Mammary microvascular endothelial cell (primary cell): ENCODE results near the gene PRAC1.

- RAMPAGE, long total RNA, result no peak
Observed at GRCh38 chr17:48059260-48059977, 11.3 kb downstream of the NFE2L1 start.

GRCh38 chr17:48108523-48108982, 987 bp downstream of the SNX11 start:
- RAMPAGE, long total RNA, result no peak

DNA sequence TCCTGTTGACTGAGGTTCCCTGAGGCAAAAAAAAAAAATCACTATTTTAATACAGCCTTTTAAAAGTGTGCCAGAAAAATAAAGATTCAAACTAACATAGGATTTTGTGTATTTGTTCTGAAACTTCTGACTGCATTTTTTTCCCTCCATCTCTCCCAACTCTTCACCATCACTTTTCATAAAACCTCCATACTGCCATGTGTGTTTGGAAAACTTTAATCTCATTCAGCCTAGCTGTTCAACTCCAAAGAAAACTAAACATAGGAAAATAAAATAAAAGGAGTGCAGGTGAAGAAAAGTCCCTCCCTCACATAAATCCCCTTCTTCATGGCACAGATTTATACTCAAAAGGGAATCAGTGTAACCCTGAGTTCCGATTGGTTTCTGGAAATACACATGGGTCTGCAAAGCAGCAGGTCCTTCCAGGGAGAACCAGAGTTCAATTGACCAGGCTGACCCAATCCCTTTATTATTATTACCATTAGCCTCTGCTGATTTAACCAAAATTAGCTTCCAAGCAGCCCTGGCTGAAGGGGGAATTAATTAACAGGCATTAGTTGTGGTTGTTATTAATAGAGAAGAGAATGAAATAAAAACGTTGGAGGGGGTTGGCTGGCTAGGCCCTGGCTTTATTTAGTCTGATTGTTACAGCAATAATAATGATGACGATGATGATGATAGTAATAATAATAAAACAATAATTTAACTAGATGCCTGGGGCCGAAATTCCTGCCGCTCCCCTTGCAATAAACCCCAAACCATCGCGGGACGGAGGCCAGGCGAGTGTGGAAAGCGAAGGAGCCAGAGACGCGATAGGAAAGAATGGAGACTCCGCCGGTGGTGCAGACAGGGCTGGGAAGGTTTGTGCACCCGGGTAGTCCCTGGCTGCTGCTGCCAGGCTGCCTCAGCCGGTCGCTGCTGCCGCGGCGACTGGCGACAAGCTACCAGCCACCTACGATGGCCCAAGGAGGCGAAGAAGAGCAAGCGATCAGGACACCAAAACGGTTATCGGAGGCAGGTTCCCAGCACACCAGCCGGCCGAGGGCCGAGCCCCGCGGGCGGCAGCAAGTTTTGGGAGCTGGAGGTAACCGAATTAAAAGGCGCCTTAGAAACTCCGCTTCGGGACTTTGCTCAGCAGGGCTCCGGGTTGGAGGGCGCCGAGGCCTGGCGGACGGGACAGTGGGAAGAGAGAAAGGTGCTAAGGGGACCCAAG, 9.2 kb upstream of the HOXB2 start:
- RAMPAGE, long total RNA, result no peak

GRCh38 chr17:48596996-48597585, 3.5 kb upstream of the HOXB5 start:
- RAMPAGE, long total RNA, result no peak

DNA sequence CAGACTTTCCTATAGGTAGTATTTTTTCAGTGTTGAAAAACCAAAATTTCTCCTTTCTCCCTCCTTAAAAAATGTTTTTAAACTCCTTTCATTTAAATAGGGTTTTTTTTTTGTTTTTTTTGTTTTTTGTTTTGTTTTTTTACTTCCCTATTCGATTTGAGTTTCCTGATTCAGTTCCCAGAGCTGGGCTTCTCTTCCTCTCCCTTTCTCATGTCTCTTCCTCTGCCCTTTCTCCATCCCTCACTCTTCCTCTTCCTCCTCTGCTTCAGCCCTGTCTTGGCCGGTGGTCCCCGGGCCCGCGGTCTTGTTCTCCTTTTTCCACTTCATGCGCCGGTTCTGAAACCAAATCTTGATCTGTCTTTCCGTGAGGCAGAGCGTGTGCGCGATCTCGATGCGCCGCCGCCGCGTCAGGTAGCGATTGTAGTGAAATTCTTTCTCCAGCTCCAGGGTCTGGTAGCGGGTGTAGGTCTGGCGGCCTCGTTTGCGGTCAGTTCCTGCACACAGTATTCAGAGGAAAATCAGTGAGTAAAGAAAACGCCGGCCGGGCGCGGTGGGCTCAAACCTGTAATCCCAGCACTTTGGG, 2.9 kb upstream of the HOXB6 start:
- RAMPAGE, long total RNA, result no peak

DNA sequence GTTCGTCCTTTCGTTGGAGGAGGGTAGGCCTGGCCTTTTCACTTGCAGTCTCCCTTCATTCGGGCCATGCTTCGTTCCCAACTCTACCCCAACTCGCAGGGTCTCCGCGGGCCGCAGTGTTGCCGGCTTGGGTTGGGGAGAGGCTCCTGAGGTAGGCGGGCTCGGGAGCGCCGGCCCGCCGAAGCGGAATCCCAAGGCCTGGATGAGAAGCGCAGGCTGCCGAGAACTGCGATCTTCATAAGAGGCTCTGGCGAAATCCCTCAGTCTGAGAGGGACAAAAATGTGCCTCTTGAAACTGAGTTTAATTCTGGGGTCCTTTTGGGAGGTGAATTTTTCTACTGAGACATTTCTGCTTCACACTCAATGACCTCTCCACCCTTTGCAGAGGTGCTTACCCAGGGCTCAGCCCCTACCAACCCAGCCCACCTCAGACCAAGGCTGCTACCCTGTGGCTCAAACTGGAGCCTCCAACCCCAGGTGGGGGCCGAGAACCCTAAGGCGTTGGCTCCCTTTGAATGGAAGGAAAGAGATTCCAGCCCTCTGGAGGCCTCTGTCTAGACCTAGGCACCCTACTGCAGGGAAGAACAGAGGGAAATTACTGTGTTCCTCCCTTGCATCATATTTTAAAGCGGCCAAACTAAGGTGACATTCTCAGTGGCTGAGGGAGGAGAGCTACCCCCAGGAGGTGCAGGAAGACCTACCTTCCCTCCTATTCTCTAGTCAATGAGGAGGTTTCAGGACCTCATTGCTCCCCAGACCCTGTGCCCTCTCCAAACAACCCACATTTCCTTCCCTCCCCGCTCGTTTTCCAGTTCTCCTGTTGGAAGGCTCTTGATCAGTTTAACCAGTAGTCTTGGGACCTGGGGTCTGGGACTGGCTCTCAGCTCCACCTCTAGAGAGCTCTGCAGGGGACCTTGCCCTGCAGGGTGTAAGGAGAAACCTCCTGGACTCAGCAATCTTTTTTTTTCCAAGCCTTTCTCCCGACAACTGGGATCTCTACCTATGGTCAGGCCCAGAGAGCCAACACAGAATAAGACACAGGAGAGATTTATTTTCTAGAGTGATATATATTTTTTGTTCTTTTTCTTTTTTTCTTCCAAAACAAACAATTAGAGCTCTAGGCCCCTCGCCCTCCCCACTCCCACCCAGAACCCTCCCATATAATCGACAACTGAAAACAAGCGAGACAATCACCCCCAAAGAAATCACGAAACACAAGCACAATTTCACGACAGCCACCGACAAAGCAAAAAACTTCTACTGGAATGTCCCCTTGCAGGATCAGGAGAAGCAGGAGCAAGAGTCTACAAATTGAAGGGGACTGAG, 5.5 kb upstream of the HOXB8 start:
- RAMPAGE, long total RNA, result no peak

- RAMPAGE, long total RNA, result no peak
Observed at GRCh38 chr17:48720527-48721475, 1.5 kb downstream of the PRAC1 start.

DNA sequence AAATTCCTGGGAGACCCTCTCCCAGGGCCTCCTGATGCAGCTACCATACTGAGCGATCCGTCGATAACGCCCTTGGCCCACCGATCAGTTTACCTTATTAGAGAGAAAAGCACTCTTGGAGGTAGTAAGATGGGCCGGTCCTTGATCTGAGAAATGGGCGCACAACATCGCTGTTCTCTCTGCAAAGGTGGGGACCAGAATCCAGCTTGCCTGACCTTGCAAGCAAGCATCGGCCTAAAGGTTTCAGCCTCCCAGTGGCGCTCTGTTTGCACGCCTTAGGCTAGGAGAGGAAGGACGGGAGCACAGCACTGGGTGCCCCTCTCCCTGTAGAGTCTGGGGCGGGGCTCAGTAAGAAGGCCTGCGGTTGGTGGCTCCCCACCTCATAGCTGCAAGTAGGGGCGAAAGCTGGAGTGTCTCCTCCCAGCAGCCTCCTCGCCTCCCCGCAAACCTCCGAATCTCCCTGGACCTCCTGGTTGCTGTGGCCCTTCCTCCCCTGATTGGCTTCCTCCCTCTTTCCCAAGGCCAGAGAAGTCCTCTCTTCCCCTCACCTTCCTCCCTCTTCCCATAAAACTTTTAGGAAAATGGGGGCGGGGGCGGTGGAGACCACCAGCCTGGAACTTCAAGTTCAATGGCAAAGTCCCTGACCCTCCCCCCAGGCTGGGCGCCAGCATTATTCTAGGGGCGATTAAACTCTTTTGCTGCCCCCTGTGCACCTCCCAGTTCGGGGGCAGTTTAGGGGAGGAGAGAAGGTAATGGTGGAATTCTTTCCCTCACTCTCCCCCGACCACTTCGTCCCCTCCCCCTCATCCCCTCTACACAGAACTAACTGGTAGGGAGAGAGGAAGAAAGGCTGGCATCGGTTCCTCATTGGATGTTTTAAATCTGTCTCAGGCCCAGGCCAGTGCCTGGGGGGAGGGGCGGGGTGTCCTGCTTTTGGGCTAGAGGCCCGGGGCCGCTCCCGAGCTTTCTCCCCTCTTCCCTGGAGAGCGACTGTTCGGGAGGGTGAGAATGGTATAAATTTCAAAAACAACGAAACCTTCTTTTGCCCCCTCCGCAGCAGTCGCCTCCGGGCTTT, at the start of gene PRAC1:
Gene PRAC1 (minus strand): TSS at position 294 of the 1,075 bp plus-strand sequence.
- RAMPAGE, long total RNA, result no peak

GRCh38 chr17:48724352-48724885, 1.4 kb downstream of the PRAC2 start:
- RAMPAGE, long total RNA, result no peak

- RAMPAGE, long total RNA, result no peak
Observed at GRCh38 chr17:48727710-48728583, 603 bp downstream of the HOXB13 start.

DNA sequence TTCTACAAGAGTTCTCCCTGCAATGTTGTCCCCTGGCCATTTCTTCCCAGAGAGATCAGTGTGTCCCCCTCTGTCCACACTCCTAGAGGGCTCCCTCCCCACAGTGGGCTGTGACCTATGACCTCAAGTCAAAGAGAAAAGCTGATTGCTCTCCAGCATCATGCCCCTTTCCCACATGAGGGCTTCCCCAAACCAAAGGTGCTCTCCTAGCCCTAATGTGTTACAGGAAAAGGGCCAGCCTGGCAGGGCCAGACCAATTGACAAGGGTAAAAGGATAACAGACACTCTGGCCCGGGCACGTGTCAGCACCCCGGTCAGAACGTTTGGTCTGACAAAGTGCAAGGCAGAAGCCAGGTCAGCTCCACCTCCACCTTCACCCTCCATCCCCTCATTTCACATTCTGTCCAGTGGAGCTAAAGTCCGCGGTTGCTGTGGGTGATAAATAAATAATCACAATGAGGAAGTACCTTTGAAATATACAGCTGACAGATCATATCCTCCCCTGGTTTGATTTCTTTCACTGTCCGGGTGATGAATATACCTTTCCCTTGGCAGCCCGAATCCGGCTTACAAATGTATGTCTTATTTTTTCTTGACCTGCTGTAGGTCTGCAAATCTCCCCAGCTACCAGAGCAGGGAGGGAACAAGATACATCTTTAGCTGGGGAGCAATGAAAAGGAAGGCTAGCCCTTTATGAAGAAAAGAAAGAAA, 17.7 kb downstream of the TTLL6 start:
- RAMPAGE, long total RNA, result no peak

GRCh38 chr17:48847866-48848584, 17.2 kb downstream of the CALCOCO2 start:
- RAMPAGE, long total RNA, result no peak

DNA sequence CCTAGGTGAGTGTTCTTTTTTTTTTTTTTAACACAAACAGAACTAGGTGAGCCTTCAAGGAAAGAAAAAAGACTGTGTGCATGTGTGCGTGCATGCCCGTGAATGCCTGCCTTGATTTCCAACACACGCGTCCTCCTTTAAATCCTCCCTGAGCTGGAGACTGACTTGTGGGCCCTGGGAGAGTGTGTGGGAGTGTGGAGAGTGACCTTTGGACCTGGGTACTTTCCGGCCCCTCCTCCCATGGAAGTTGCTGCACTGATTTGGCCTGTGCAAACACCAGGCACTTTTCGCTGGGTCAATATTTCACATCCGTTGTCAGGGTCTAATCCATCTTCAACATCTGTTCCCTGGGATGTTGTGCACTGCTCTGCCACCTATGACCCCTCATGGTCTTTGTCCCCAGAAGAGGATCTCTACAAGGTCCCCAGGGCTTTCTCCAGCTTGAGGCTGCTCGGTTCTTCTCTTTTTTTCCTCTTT, 21.0 kb upstream of the ATP5MC1 start:
- RAMPAGE, long total RNA, result no peak

DNA sequence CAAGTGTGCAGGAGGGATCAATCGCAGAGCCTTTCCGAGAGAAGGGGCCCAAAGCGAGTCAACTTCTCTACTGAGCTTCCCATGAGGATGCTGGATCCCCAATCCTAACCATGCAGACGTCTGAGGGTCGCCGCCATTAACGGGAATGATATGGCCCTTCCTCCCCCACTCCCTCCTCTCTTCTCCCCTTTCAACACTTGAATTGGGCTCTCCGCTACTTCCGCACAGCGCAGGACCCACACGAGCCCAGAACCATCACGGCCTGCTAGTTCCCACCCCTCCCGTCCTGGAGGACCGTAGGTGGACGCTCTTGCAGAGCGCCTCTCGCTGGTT, 226 bp upstream of the UBE2Z start:
- RAMPAGE, long total RNA, result no peak

DNA sequence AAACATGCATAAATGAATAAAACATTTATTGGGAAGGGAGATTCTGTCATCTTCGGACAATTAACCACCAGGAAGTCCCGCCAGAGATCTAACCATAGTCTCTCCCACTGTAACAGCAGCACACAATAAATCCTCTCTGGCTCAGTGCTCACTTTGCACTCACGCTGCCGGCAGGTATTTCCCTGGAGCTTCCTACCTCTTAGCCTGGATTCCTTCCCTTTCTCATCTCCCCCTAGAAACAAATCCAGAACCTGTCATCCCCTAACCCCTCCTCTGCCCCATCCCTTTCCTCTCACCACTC, 1.6 kb downstream of the GIP start:
- RAMPAGE, long total RNA, result no peak

DNA sequence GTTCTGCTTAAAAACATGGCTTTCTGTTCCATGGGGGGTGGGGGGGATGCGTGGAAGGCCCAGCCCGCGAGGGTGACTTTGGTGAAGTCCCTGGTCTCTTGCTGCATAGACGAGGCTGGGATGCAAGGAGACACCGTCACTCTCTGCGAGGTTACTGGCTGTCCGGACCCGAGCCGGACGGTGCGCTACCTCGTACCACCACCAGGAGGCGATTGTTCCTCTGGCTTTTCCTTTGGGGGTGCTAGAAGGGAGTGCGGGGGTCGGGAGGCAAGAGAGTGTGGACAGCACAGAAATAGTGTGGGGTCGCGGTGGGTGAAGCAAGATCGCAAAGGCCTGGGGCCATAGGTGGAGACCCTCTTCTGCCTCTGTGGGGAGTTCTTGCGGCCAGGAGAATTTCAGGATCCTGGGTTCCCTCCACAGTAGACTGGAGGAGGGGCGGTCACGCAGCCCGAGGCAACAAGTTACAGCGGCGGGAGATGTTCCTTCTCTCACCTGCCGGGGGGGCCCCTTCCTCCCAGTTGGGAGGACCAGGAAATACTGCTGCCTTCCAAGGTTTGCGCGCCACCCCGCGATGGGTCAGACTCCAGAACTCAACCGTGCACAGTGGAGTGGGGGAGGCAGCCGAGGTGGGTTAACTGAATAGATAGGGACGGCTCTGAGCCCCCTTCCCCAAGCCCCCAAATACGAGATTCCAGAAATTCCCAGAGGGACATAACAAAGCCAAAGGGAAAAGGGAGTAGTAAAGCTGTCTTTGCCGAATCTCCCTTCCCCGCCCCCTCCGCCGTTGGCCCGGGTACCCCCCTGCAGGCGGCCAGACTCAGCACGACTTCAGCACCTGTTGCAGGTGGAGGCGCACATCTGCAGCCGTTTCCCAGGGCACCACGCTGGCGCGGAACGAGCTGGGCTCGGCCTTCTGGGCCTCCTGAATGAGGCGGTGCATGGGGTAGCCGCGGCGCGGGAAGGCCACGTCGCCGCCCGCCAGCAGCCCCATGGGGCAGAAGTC, 6.9 kb downstream of the PHOSPHO1 start:
- RAMPAGE, long total RNA, result no peak

GRCh38 chr17:49358471-49359225, 3.4 kb downstream of the ZNF652 start:
- RAMPAGE, long total RNA, result no peak

DNA sequence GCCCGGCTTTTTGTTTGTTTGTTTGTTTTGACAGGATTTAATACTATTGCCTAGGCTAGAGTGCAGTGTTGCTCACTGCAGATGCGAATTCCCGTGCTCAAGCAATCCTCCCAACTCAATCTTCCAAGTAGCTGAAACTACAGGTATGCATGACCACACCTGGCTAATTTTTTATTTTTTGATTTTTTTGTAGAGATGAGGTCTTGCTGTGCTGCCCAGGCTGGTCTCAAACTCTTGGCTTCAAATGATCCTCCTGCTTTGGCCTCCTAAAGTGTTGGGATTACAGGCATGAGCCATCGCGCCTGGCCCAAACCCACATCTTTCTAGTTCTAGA, 18.4 kb downstream of the PHB1 start:
- RAMPAGE, long total RNA, result no peak

- RAMPAGE, long total RNA, result no peak
Observed at GRCh38 chr17:49486138-49486855, 8.8 kb upstream of the NGFR start.

GRCh38 chr17:49497374-49498083, 2.4 kb downstream of the NGFR start:
- RAMPAGE, long total RNA, result no peak